Astrocyte (in vitro differentiated cells and primary cell): ENCODE data around the genes HNRNPCL1, HNRNPCL4 and PRAMEF8.

DNA sequence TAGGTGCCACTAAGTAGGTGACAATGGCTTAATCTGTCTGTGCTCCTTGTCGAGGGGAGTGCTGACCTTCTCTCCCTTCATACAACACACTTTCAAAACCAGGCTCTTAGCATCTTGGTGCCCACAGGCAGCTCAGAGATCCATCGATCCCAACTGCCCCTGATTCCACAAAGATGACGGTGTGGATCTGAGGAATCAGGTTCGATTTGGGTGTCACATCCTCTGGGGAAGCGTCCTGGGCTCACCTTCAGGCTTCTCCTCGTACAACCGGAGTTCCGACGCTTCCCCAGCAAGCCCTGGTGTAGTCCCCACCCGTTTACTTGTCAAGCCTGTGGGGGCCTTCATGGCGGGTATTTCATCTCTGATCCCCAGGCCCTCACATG lies 48.0 kb downstream of the DHRS3 start:
- PRO-cap = no peak
- RRBS, 2 experiments = 96% methylated on average over 3 of the region's 11 CpGs; no CpG with 5 or more reads in 1 of the 2 experiments

GRCh38 chr1:12578496-12579232 lies 39.3 kb downstream of the DHRS3 start:
- PRO-cap = no peak
- RRBS, 2 experiments = 95 to 97% methylated on average over 4 of the region's 22 CpGs

DNA sequence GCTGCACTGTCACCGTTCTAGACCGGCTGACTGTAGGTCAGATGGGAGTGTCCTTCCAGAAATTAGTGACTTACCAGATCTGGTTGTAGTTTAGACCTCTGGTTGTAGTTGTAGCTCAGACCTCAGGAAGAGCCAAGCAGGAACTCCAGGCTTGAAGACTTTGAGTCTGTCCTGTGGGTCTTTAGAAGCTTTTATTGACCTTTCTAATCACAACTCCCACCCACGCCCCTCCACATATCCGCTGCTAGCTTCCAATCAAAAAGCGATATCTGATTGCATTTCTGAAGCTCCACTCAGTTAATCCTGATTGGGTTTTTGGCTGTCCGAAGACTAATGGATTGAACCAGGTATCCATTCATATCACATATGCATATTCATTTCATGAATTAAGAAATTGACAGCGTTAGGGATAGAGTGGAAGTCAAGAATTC lies at the start of gene HNRNPCL1:
Gene HNRNPCL1 (minus strand): TSS at position 114 of the 431 bp plus-strand sequence.
- PRO-cap = no peak
- RRBS, 2 experiments = no CpG with 5 or more reads among the region's 7 CpGs

DNA sequence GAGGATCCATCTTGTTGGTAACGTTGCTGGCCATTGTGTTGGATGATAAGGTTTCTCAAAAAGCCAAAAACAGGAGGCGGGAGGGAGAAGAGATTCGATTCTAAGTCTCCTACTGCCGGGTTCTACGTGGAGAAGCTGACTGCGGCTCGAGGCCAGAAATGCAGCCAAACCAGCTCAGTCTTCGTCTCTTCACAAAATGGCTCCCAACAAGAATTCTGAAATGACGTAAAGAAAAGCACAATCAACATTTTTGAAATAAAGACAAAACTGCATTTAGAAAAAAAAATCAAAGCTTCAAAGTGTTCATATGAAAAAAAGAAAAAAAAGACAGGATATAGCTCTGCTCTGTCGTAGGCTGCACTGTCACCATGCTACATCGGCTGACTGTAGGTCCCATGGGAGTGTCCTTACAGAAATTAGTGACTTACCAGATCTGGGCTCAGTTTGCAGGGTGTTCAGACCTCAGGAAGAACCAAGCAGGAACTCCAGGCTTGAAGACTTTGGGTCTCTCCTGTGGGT lies at the start of gene HNRNPCL4:
Gene HNRNPCL4 (minus strand): TSS at position 198 of the 519 bp plus-strand sequence.
- PRO-cap = no peak
- RRBS, 2 experiments = no CpG with 5 or more reads among the region's 11 CpGs

DNA sequence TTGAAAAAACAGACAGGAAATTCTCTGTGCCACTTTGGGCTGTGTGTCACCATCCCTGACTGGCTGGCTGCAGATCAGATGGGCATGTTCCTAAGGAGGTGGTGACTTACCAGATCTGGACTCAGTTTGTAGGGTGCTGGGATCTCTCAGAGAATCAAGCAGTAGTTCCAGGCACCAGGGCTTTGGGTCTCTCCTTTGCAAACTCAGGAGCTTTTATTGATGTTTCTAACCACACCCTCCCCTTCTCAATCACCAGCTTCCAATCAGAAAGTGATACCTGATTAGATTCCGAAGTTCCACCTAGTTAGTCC lies at the start of gene PRAMEF8:
Gene PRAMEF8 (minus strand): TSS at position 151 of the 311 bp plus-strand sequence.
- PRO-cap = no peak
- RRBS, 2 experiments = no CpG with 5 or more reads among the region's 1 CpG

- PRO-cap = no peak
- RRBS, 2 experiments = 1 to 10% methylated on average over 4 of the region's 62 CpGs
These were observed 842 bp downstream of the LRRC38 start for GRCh38 chr1:13512765-13513557.

DNA sequence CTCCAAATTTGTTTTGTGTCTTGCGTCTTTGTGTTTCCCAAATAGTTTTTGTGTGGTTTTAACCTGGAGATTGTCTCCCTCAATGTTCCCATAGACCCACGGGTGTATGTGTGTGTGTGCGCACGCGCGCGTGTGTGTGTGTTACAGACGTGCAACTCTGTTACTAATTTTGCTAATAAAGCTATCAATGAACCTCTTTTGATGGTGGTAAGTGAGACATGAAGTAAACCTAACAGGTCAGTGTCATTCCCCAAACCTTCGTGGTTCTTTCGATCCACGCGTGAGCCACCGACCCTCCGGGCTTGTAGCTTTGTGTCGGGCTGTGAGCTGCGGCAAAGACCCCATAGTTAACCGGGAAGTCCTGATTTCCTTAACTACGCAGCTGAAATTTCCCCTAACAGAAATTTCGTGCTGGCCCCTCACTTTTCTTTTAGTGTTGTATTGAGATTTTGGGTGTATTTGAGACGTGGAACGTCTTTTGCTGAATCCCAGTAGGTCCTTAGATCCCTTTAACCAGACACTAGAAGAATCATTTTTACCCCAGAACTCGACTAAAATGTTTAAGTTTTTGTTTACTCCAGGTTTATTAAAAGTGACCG lies 867 bp downstream of the PRDM2 start:
- PRO-cap = no peak
- RRBS, 2 experiments = 15 to 19% methylated on average over 4 of the region's 23 CpGs

DNA sequence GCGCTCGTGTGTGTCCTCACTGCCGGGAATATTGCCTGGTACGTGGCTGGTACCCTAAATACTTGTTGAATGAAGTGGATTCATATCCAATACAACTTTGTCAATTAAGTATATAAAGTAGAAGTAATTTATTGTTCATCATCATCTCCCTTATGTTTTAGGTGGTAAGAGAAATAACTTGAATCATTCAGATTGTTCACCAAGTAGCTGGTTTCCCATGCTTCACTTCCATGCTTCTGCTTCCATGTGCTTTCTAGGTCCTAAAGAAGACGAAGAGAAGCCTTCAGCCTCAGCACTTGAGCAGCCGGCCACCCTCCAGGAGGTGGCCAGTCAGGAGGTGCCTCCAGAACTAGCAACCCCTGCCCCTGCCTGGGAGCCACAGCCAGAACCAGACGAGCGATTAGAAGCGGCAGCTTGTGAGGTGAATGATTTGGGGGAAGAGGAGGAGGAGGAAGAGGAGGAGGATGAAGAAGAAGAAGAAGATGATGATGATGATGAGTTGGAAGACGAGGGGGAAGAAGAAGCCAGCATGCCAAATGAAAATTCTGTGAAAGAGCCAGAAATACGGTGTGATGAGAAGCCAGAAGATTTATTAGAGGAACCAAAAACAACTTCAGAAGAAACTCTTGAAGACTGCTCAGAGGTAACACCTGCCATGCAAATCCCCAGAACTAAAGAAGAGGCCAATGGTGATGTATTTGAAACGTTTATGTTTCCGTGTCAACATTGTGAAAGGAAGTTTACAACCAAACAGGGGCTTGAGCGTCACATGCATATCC lies 78.4 kb downstream of the PRDM2 start:
- PRO-cap = no peak
- RRBS, 2 experiments = no CpG with 5 or more reads among the region's 14 CpGs

DNA sequence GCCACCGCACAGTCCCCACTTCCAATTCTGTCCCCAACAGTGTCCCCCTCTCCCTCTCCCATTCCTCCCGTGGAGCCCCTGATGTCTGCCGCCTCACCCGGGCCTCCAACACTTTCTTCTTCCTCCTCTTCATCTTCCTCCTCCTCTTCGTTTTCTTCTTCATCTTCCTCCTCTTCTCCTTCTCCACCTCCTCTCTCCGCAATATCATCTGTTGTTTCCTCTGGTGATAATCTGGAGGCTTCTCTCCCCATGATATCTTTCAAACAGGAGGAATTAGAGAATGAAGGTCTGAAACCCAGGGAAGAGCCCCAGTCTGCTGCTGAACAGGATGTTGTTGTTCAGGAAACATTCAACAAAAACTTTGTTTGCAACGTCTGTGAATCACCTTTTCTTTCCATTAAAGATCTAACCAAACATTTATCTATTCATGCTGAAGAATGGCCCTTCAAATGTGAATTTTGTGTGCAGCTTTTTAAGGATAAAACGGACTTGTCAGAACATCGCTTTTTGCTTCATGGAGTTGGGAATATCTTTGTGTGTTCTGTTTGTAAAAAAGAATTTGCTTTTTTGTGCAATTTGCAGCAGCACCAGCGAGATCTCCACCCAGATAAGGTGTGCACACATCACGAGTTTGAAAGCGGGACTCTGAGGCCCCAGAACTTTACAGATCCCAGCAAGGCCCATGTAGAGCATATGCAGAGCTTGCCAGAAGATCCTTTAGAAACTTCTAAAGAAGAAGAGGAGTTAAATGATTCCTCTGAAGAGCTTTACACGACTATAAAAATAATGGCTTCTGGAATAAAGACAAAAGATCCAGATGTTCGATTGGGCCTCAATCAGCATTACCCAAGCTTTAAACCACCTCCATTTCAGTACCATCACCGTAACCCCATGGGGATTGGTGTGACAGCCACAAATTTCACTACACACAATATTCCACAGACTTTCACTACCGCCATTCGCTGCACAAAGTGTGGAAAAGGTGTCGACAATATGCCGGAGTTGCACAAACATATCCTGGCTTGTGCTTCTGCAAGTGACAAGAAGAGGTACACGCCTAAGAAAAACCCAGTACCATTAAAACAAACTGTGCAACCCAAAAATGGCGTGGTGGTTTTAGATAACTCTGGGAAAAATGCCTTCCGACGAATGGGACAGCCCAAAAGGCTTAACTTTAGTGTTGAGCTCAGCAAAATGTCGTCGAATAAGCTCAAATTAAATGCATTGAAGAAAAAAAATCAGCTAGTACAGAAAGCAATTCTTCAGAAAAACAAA lies 81.3 kb downstream of the PRDM2 start:
- PRO-cap = no peak
- RRBS, 2 experiments = no CpG with 5 or more reads among the region's 25 CpGs

DNA sequence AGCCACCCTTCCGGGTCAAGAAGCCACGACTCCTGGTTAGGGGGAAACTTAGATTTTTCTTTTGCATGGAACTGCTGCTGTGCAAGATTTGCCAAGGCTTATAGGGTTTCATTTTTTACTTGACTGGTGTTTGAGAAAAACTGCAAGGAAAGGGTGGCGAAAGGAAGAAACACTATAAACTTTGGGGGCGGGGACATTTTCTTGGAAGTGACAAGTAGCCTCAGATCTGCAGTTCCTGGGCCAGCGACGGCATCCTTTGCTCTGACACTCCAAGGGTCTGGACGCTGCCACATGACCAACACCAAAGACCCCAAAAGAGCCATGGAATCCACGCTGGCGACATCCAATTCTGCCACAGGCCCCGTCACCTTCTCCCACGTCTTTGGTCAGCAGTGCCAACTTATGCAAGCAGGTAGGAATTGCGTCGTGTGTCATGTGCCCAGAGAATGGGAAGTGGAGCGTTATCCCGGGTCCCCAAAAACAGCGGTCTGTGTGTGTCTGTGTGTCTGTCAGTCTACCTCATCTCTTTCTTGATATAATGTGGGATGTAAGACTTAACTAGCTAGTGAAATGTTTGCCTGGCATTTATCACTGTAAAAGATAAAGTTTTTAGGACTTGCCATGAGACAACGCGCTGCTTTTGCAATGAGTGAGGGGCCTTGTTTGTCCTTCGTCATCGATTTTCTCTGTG lies 193.5 kb downstream of the PRDM2 start:
- PRO-cap = no peak
- RRBS, 2 experiments = no CpG with 5 or more reads among the region's 20 CpGs

DNA sequence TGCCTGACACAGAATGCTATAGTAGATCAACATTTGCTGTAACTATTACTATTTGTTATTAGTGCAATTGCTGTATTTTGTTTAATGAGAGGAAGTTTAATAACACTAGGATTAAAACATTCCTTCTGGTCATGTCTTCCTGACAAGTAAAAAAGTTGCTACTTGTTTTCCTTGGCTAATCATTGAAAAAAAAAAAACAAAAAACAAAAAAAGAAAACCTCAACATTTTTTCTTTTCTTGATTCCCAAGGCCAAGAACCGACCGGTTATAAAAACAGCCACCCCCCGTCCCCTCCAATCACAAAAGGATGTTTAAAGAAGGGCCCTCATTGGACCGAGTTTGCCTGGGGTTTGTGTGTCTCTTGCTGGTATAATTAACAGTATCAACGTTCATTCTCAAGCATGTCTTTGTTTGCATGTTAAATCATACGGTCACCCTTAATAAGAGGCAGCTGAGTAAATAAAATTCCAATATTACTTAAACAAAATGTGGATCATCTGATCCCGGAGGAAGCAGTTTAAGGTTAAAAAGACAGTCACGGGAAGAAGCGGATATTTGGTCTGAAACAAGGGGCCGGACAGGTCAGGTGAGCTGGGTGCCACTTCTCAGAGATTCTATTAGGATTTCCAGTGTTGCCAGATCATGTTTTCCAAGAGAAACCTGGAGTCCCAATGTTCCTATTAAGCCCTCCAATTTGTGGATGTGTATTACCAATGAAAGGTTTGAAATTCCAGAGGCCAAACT lies 201.0 kb downstream of the PRDM2 start:
- PRO-cap = no peak
- RRBS, 2 experiments = 50% methylated on average over 2 of the region's 10 CpGs; no CpG with 5 or more reads in 1 of the 2 experiments

DNA sequence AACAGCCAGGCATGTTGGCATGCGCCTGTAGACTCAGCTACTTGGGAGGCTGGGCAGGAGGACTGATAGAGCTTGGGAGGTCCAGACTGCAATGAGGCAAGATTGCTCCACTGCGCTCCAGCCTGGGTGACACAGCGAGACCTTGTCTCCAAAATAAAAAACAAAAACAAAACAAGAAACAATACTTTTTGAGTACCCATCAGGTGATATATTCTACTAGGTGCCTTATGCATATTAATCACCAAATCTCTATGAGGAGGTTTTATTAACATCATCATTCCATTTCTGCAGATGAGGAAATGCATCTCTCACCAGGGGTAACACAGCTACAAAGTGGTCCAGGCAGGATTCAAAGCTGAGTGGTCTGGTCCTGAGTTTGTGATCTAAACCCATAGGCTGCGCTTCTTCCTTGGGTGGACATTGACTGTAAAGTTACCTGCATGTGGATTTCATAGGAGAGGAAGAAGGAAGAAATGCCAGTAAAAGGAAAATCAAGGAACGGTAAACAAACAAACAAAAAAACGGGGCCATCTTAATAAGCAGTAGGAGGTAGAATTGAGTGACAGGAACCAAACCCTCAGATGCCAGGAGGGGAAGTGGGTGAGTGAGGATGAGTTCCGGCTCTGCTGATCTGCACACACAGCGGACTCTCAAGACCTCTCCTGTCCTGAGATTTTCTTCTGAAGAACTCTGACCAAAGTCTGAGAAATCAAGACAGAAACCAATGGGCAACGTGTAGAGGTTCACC lies 323.4 kb downstream of the PRDM2 start:
- PRO-cap = no peak
- RRBS, 2 experiments = no CpG with 5 or more reads among the region's 9 CpGs

DNA sequence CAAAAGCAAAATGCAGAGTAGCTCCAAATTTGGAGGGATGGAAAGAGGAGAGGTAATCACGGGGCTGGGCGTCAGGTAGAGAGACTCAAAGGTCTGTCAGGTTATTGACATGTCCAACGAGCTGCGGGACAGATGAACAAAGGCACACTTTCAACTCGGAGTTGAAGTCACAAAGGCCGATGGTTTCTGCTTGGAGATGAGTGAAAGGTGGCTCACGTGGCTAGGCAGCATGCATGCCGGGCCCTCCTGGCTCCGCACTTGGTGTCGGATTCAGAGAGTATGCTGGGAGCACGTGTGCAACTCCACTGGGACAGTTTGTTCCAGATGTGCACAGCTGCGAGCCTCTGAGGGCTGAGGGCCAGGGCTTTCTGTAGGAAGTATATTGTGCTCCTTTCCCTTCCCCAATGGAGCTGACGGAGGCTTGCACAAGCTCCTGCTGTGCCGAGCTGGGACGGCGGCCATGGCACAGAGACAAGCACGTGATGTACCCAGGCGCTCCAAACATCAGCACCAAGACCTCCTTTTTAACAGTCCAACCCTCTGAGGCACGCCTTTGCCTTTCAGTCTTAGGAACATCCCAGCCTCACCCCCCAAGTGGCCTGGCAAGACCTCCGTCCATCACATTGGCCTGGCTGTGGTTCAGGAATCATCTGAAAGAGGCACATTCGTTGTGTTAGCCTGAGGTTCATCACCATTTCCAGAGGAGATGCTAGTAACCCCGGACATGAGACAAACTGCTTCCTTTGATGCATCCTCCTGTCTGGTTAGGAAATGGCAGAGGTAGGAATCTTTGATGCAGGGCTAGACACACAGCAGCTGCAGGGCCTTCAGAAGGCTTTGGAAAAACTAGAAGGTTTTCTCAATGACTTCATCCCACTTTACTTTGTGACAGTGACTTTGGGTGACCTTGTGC lies 339.3 kb upstream of the KAZN start:
- PRO-cap = no peak
- RRBS, 2 experiments = no CpG with 5 or more reads among the region's 22 CpGs

GRCh38 chr1:14304143-14305034 lies 294.1 kb upstream of the KAZN start:
- PRO-cap = no peak
- RRBS, 2 experiments = no CpG with 5 or more reads among the region's 9 CpGs

GRCh38 chr1:14923699-14925011 lies 229.4 kb upstream of the TMEM51 start:
- PRO-cap = unidirectional peak, plus-strand start at chr1:14924162; unidirectional peak, plus-strand start at chr1:14924646
- RRBS, 2 experiments = 2 to 4% methylated on average over 110 to 113 of the region's 183 CpGs

- PRO-cap = no peak
- RRBS, 2 experiments = 50 to 59% methylated on average over 2 to 3 of the region's 19 CpGs
These were observed 206.7 kb upstream of the TMEM51 start for GRCh38 chr1:14946639-14947539.

GRCh38 chr1:14968211-14968833 lies 185.2 kb upstream of the TMEM51 start:
- PRO-cap = no peak
- RRBS, 2 experiments = no CpG with 5 or more reads among the region's 16 CpGs

DNA sequence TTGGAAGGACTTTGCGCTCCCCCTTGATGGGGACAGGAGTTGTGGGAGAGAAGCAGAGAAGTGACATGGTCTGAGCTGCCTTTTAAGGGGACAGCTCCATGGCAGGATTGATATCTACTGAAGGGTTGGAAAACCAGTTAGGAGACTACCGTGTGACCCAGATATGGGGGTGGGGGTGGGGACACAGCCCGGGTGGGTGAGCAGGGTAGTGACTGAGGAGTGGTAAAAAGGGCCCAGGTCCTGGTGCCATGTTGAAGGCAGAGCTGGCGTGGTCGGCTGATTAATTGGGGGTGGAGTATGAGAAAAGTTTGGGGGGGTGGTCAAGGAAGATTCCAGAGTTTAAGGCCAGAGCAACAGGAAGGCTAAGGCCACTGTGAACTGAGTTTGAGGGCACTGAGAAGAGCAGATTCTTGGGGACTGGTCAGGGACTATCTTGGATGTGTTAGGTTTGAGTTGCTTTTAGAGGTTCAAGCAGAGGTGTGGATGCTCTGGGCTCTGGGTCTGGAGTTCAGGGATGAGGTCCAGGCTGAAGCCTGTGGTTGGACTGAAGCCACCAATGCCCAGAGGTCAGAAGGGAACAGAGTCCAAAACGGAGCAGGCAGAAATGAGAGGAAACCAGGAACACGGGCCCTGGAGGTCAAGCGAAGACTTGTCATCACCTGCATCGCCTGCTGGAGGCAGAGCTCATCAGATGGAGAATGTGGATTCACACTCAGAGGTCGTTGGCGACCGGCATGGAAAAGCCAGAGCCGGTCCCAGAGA lies 129.8 kb upstream of the TMEM51 start:
- PRO-cap = no peak
- RRBS, 2 experiments = no CpG with 5 or more reads among the region's 13 CpGs

GRCh38 chr1:15028243-15028509 lies 125.4 kb upstream of the TMEM51 start:
- PRO-cap = no peak
- RRBS, 2 experiments = no CpG with 5 or more reads among the region's 4 CpGs

- PRO-cap = no peak
- RRBS, 2 experiments = no CpG with 5 or more reads among the region's 16 CpGs
These were observed 13.8 kb upstream of the TMEM51 start for GRCh38 chr1:15139533-15140393.